ENCODE results near the genes ACSBG2 and SLC25A23.

GRCh38 chr19:6076322-6077421, 33.6 kb downstream of the RFX2 start:
- PRO-cap = no peak

DNA sequence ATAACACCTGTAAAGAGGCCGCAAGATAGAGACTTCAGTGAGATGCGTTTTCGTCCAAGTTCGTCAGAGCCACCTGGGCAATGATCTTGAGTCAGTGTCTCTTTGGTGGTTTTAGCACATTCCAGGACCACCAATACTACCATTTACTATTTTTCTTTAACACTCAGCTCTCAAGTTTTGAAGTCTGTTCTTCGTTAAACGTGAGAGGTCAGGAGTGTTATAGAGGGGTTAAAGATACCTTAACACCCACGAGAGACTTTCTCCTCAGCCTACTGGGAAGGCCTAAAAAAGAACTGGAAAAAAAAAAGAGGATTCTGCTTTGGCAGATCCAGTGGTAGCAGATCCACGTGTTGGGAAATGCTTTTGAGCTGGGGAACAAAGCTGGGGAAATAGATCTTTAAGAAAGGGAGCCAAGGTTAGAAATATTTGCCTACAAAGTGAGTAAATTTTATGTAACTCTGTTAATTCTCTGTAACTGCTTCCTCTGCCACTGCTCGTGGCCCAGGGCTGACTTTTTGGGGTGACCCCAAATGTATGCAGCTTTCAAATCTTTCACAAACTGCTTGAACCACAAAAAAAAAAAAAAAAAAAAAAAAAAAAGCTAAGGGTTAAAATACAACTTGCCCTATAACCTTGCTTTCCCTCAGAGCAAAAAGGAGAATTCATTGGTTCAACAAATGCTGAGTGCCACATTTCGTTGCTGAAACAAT, 11.8 kb downstream of the RFX2 start:
- PRO-cap = no peak

DNA sequence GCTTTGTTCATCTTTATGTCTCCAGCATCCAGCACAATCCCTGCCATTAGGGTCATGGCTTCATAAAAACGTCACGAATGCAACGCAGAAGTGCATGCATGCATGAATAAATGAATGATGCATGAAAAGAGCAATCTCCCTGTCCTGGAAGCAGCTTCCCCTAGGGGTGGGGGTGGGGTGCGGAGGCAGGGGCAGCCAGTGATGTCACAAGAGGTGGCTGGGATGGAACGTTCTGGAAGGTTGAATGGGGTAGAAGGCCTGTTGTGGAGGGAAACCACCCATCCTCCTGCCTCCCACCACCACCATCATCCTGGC, at the start of gene ACSBG2:
Gene ACSBG2, plus strand, starts transcription at position 243 of the 315 bp plus-strand sequence.
- PRO-cap = no peak

GRCh38 chr19:6244041-6244305, 35.8 kb downstream of the MLLT1 start:
- PRO-cap = no peak

DNA sequence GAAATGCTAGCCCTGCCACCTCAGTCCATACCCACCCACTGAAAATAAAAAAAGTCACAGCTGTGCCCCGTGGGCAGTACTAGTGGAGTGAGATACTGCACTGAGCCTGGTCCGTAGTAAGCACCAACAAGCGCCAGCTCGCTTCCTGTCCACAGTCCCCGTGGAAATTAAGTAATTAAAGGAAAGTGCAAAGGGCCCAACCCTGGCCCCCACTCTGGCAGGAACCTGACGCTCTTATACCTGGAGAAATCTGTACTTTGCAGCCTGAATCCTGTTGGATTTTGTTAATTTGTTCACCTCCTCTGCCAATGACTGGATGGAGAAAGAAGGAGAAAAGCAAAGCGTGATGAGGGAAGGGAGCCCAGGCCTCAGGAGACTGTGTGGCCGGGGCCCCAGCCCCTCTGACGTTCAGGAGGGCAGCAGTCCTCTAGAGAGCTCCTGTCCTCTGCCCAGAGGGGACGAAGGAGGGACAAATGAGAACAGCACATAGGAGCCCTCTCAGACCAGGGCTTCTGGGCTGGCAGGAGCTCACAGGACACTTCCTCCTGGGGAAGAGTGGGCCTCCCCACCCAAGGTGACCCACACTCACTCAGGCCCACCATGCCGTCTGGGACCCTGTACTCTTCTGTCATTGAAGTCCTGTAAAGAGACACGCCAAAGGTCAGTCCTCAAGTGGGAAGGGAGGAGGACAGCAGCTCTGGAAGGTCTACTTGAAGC, 4.6 kb downstream of the KHSRP start:
- PRO-cap = no peak

GRCh38 chr19:6440440-6441038, 7.0 kb upstream of the SLC25A41 start:
- PRO-cap = no peak

DNA sequence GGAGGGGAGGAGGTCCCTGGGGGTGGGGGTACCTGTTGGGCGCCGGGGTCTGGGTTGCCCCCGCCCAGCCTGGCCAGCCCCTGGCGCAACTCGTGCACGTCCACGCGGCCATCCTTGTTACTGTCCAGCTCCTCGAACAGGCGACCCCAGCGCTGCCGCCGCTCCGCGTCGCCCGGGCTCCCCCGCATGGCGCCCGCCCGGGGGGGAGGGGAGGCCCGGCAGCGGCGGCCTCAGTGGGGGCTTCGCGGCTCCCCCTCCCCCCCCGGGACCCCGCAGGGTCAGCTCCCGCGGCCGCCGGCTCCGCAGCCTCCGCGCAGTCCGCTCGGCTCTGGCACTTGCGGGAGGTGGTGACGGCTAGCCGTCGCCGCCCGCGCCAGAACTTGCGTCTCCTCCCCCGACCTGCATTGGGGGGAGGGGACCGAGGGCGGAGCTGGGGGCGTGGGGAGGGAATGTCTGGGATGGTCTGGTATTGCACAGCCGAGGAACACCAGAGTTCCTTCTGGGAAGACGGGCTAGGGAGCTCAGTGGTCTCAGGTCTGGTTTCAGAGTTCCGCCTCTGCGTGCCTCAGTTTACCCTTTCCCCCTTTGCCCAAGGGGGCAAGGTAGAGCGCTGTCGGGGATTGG, at the start of gene SLC25A23:
Gene SLC25A23, minus strand, starts transcription at position 352 of the 624 bp plus-strand sequence.
- PRO-cap = bidirectional peak, plus-strand start at position 490 of the sequence, minus-strand start at position 320 of the sequence

DNA sequence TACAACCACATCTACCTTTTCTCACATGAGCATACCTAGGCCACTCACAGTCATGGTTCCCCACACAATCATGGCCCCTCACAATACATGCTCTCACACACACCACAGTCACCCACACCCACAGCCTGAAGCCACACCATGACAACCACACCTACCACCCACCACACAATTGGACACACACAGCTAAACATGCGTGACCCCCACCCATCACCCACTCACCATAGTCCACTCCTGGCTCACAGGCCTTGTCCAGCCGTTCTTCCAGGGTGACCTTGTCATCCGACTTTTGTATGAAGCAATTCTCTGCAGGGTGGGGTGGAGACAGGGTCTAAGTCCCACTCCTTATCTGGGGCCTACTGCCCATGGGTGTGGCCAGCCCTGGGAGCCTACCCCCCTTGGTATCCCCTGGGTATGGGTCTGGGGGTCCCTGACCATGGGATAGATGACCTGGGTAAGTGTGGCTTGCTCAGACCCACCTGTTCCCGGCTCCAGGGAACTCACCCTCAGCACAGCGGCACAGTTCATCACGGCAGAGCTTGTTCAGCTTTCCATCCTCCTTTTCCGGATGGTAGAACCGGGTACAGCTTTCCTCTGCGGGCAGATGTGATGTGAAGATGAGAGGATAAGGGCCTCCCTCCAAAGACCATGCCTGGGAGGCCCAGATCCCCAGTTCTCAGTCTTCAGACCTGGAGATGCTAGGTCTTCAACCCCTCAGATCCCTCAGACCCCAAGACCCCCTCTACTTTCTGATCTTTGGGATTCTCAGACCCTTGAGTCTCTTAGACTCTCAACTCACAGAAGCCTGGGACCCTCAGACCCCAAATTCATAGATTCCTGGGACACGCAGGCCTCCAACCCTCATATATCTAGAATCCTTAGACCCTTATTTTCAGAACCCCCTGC, 9.2 kb upstream of the TNFSF14 start:
- PRO-cap = no peak

DNA sequence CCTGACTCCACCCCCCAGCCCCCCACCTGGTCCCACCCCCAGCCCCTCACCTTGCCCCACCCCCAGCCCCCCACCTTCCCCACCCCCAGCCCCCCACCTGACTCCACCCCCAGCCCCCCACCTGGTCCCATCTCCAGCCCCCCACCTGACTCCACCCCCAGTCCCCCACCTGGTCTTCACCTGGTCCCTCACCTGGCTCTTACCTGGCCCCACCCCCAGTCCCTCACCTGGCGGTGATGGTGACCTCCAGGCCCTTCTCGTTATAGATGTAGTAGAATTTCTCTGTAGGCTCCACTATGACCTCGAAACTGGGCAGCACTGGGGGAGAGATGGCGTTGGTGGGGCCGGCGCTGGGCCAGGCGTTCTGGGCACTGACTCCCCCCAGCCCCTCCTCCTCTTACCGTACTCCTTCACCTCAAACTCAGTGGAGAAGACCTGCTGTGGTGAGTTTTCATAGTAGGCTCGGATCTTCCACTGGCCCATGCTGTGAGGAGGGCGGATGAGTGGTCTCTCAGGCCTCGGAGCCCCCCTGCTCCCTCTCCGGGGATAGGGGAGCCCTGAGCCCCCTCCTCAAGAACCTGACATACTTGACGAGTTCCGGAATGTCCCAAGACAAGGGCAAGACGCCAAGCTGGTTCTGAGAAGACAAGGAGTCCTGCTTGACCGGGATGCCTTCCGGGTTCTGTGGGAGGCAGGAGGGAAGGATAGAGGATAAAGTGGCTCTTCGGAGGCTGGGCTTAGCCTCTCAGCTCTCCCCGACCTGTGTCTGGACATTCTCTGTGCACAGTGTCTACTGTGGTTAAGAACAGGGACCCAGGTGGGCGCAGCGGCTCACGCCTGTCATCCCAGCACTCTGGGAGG, 6.5 kb downstream of the C3 start:
- PRO-cap = no peak

GRCh38 chr19:6717665-6718846, 2.4 kb downstream of the C3 start:
- PRO-cap = no peak

- PRO-cap = no peak
These were observed 1.9 kb downstream of the GPR108 start for GRCh38 chr19:6735222-6736075.

GRCh38 chr19:6739882-6740558, 540 bp downstream of the TRIP10 start:
- PRO-cap = no peak

- PRO-cap = no peak
These were observed 13.2 kb downstream of the TRIP10 start for GRCh38 chr19:6752606-6753107.

- PRO-cap = no peak
These were observed 38.9 kb downstream of the ADGRE1 start for GRCh38 chr19:6926211-6926675.

- PRO-cap = no peak
These were observed 14.9 kb downstream of the MBD3L2B start for GRCh38 chr19:7006147-7006915.

- PRO-cap = no peak
These were observed 39.4 kb downstream of the INSR start for GRCh38 chr19:7254450-7255496.

DNA sequence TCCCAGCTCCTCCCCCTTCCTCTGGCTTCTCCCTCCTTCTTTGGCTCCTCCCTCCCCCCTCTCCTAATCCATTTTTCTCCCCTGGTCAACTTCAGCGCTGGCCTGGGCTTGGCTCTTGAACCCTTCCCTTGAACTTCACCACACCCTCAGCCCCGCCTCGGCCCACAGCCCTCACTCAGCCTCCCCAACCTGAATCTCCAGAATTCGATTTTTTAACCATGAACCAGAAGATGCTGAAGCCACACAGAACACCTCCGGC, 9.1 kb upstream of the ZNF358 start:
- PRO-cap = no peak

- PRO-cap = no peak
These were observed 8.0 kb upstream of the ZNF358 start for GRCh38 chr19:7507910-7508320.

DNA sequence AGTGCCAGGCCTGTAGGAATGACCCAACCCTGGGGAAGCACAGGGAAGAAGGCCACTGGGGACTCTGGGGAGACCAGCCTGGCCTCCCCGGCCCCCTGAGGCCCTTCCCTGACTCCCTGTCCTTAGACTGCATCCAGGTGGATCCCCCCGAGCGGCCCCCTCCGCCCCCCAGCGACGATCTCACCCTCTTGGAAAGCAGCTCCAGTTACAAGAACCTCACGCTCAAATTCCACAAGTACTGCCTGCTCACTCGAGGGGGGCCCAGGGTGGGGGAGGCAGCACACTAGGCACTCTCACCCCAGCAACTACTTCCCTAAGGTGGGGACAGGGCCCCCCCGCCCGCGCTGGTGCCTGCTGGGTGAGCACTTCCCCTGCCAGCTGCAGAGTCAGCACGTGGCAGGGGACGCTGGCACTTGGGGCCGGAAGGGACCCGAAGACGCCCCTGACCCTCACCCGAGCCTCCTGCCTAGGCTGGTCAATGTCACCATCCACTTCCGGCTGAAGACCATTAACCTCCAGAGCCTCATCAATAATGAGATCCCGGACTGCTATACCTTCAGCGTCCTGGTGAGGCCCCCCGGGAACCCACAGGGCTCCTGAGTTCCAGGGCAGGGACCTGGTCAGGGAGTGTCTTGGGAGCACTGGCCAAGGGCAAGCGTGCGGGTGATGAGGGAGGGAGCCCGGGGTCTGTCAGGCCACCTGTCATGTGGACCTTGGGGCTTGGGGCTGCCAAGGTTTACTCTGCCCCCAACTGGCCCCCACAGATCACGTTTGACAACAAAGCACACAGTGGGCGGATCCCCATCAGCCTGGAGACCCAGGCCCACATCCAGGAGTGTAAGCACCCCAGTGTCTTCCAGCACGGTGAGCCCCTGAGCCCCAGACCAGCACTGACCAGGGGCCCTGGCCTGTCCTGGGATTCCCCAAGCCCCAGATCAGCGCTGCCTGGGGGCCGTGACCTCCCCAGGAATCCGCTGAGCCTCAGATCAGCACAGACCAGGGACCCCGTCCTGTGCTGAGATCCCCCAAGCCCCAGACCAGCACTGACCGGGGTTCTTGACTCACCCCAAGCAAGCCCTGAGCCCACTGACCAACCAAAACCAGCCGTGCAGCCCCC, 5.3 kb downstream of the MCOLN1 start:
- PRO-cap = no peak

DNA sequence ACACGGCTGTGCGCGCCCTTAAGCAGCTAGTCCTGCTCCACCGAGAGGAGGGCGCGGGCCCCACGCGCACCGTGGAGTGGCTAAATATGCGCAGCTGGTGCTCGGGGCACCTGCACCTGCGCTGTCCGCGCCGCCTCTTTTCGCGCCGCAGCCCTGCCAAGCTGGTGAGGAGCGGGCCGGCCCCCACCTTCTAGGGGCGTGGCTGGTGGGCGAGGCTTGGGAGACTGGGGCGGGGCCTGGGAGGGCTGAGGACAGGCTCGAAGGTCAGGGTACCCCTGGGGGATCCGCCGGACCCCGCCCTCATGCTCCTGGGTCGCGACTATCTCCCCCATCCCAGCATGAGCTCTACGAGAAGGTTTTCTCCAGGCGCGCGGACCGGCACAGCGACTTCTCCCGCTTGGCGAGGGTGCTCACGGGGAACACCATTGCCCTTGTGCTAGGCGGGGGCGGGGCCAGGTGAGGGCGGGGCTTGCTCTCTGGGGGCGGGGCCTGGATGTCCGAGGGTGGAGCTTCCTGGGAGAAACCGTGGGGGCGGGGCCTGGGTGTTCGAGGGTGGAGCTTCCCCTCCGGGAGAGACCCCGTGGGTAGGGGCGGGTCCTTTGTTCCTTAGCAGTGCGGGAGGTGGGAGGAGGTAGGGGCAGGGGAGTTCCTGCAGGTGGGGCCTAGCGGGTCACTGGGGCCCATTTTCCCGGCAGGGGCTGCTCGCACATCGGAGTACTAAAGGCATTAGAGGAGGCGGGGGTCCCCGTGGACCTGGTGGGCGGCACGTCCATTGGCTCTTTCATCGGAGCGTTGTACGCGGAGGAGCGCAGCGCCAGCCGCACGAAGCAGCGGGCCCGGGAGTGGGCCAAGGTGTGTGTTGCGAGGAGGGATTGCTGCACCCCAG, 19.6 kb downstream of the PNPLA6 start:
- PRO-cap = no peak

Data from Metastatic Pancreatic Carcinoma in the Ovary (tissue), 1 donor.